T47D (cell line): ENCODE results near the genes SPINK1, SPINK6 and PCYOX1L.

- RRBS: no CpG with 5 or more reads among the region's 5 CpGs
Measured at GRCh38 chr5:147553774-147554088, 43.9 kb upstream of the DPYSL3 start.

- RRBS: no CpG with 5 or more reads among the region's 19 CpGs
Measured at GRCh38 chr5:147721302-147721639, 61.3 kb downstream of the JAKMIP2 start.

DNA sequence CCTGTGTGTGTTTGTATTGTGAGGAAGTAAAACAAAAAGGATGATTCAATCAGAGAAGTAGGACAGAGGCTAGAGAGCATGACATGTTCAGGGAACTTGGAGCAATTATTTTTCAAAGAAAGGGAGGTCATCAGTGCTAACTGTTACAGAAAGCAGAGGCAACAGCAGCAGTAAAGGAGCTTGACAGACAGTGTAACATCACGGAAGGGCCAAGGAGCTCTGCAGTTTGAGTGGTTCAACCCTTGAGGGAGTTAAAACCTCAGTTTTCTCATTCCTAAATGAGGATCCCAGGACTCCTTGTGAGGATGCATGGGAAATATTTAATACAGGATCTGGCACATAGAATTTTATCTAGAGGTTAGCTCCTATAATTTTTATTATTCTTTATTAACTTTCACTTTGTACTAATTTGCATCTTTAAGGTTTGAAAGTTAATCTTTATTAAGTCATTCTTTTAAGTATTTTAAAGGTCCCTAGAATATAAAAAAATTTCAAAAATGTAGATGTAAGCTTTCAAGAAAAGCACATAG is 13.0 kb downstream of the SPINK1 start:
- RRBS: no CpG with 5 or more reads among the region's 1 CpG

DNA sequence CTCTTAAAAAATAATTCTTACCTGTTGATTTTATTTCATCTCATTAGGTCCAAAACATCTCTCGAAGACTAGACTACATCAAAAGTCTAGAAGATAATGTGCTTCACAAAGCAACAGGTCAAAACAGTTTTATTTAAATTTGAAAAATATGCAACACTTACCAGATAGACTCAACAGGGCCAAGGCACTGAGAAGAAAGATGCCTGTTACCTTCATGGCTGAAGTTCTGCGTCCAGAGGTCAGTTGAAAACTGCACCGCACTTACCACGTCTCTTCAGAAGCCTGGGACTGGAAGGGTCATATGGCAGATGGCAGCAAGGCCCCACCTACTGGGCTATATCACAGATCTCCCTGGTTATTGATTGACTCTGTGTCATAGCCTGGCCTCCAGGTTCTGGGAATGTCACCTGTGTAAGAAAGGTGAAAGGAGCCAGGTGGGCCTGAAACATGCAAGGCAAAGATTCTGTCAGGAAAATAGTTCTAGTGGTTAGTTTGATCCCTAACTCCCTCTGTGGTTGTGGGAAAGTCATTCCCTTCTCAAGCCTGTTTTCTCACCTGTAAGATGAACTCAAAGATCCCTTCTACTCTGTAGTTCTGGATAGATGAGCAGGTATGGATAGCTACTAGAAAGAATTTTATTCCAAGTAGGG is at the start of gene SPINK1:
TSS of gene SPINK1 (minus strand) at position 310 of the 650 bp plus-strand sequence.
- RRBS: no CpG with 5 or more reads among the region's 4 CpGs

GRCh38 chr5:147985540-147986004 is 78.2 kb upstream of the SPINK5 start:
- RRBS: no CpG with 5 or more reads among the region's 6 CpGs

GRCh38 chr5:148202630-148203156 is at the start of gene SPINK6:
TSS of gene SPINK6 (plus strand) at chr5:148203042.
- RRBS: no CpG with 5 or more reads among the region's 2 CpGs

GRCh38 chr5:148697138-148697777 is 42.9 kb upstream of the HTR4 start:
- RRBS: no CpG with 5 or more reads among the region's 5 CpGs

DNA sequence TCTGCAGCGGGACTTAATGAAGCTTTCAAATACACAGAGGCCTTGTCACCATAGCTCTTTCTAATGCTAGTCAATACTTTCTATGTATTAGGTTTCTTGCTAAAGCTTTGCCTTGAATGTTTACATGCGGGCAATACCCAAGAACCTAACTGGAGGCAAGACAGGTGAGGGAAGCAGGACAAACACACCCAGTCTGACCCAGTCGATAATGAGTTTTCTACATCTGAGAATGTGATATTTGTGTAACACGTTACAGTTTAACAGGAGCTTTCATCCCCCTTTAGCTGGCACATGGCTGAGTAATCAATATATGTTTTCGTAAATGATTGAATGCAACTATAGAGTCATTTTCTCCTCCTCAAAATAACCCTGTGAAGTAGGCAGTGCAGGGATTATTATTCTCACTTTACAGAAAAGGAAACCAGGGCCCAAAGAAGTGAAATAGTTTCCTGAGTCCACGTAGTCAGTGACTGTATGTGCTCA is 84.7 kb upstream of the HTR4 start:
- RRBS: no CpG with 5 or more reads among the region's 6 CpGs

DNA sequence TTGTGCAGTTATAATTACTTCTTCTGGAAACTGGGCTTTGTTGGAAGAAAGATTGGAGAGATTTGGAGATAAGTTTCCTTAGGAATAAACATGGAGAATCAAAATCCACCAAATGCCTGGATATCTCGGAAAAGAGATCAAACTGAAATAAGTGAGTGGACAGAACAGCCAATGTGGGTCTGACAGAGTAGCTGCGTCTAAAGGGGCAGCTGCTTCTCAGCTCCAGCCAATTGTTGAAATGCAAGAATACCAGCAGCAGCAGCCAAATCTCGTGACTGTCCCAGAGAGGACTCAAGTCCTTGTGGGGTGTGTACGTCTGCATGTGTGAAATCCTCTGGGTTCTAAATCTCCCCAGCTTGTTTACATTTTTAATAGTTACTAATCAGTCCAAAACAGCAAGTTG is 85.6 kb upstream of the ADRB2 start:
- RRBS: no CpG with 5 or more reads among the region's 4 CpGs

DNA sequence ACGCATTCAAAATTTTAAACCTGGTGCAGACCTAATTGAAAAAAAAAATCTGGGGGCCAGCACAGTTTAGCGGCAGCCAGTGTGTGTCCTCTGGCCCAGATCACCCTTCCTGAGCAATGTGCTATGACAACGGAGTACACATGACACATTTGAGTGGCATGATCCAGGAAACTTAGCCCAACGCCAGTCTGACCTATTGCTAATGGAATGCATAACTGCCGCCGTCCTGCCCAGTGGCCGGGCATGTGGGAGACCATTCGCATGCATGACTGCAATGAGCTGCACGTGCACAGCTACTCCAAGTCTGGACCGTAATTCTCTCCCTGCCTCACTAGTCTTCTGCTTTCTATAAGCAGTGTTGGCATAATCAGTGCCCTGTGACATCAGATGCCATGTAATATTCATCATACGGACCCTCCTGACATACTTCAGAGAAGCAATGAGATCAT is 97.0 kb downstream of the SH3TC2 start:
- RRBS: no CpG with 5 or more reads among the region's 11 CpGs

- RRBS: no CpG with 5 or more reads among the region's 8 CpGs
Measured at GRCh38 chr5:148972785-148973625, 89.9 kb downstream of the SH3TC2 start.

DNA sequence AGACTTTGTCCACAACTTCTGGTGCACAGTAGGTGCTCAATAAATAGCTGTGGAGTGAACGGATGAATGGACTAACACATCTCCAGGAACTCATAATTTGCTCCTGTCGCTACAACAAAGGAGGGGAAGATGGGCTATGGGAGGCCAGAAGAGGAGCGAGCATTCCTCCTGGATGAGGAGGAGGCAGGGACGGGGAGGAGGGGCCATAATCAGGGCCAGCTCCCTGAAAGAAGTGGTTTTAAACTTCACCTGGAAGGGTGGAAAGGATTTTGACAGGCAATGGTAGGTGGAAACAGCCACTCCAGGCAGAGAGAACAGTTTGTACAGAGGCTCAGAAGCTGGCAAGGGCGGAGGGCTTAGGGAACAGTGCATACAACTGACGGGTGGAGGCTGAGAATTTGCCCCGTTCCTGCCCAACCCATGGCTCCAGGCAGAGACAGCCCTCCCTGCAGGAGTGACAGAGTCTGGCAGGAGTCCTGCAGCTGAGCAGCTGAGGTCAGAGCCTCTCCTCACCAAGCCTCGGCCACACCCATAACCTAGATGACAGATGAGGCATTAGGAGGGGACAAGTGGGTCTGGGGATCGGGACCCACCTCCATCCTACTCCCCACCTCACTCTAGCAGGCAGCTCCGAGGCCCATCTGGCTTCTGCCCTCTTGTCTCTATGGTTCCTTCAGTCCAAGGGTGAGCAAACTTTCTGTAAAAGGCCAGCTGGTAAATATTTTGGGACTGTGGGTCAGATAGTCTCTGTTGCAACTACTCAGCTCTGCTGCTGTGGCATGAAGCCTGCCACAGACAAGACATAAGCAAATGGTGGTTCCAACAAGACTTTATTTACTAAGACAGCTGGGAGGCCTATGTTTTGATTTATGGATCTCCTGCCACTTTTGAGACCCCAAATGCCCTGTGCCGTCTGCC is 83.8 kb downstream of the SH3TC2 start:
- RRBS: no CpG with 5 or more reads among the region's 11 CpGs

GRCh38 chr5:149062244-149062962 is 459 bp downstream of the SH3TC2 start:
- RRBS: no CpG with 5 or more reads among the region's 1 CpG

DNA sequence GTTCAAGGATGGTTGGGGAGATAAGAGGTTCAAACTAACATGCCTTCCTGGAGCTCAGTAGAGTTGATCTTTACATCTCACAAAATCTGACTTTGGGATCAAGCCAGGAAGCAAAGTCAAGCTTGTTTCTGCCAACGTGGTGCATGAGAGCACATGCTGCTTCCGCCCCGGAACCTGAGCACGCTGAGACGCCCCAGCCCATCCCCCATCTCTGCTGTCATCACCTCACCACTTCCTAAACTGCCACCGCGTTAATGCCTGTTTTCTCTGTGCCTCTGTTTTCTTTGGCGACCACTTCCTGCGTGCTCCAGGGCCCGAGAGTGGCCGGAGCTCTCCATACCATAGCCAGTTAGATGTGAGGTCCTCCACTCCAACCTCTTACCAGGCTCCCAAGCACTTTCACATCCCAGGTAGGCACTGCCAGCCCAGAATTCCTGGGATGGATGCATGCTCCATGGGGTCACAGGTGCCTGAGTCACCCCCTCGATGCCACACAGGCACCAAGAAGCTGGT is 31.2 kb upstream of the AFAP1L1 start:
- RRBS: no CpG with 5 or more reads among the region's 12 CpGs

DNA sequence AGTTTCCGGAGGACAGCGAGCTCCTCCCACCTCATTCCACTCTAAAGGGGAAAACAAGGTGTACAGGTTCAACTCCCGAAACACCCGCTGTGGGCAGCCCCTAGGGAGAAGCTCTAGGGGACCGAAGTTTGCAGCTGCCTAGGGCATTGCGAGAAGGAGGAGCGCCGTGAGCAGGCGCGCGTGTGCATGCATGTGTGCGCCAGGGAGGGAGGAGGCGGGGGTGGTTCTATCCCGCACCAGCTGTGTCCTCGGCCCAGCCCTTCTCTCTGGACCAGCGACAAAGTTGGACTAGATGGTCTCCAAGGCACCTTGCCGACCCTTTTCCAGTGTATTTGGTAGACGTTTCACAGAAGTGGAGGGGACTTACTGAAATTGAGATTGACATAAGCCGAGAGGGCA is 610 bp downstream of the AFAP1L1 start:
- RRBS: 3% methylated on average over 1 of the region's 19 CpGs

DNA sequence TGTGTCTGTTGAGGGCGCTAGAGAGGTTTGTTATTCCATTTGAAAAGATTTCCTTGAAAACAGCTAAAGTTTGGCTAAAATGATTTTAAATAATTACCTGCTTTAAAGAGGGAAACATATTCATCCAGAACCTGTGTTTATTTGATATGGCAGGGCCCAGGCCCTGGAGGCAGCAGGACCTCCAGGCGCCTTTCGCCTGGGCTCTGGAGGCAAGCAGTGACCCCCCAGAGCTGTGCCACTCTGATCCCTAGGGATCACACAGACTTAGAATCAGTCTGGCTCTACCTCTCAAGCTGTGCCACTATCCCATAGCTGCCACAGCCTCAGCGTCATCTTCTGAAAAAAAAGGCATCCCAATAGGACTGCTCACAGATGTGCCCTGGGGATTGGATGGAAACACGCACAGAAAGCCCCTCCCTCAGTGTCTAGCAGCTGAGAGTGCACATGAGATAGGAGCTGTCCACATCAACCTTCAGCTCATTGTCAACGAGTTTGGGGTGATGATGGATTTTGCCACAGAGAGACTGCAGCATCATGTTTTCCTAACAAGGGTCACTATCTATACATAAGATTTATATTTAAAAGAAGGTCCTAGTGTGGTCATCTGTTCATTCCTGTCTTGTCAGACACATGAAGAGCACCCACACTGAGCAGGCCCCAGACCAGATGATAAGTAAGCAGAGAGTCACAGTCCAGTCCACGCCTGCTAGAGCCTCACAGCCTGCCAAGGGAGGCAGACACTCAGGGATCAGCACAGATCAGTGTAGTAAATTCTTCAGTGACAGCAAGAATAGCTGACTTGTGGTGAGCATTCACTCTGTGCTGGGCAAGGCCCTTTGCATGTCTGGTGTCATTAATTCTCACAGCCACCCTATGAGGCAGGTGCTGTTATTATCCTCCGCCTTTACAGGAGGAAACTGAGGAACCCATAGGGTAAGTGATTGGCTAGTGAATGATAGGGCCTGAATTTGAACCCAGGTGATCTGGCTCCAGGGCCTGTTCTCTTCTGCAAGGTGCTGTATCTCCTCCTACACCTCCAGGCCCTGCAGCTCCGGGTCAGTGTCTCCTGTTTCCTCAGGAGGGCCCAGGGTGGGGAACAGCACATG is 25.8 kb downstream of the AFAP1L1 start:
- RRBS: no CpG with 5 or more reads among the region's 9 CpGs

GRCh38 chr5:149329599-149329984 is 15.7 kb upstream of the GRPEL2 start:
- RRBS: no CpG with 5 or more reads among the region's 6 CpGs

DNA sequence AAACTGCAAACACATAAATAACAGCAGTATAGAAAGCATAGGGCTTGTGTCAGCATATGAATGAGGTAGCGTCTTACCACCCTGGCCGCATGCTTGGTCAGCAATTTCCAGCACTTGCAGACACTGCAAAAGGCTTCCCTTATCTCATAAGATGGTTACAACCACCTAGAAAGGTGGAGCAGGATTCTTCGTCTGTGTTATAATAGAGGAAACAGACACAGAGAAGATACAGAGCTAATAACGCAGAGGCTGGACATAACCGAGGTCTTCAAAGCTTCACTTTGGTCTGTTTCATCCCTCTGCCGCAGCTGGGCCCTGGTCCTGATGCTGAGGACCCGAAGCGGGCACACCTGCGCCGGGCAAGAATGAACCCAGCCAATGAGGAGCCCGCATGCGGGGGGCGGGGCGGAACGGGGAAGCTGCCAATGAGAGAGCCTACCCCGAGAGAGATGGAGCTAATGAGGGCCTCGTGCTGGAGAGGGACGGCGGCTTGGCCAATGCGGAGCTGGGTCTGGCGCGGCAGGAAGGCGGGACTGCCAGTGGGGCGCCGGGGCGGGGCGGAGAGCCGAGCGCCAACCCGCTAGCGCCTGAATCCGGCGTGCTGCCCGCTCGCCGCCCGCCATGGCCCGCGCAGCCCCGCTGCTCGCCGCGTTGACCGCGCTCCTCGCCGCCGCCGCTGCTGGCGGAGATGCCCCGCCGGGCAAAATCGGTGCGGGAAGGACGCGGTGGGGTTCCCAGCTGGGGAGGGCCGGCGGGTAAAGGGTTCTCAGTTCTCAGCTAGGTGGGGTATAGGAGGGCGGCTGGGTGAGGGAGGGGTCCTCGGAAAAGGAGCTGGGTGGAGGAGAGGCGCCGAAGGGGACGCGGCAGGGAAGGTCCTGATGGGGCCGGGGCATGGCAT is at the start of gene PCYOX1L:
TSS of gene PCYOX1L (plus strand) at position 599 of the 898 bp plus-strand sequence.
- RRBS: 1% methylated on average over 27 of the region's 65 CpGs

GRCh38 chr5:149358346-149358792 is 523 bp downstream of the PCYOX1L start:
- RRBS: 2% methylated on average over 7 of the region's 16 CpGs

- RRBS: no CpG with 5 or more reads among the region's 2 CpGs
Measured at GRCh38 chr5:149390132-149390363, 11.0 kb upstream of the IL17B start.